Mesenteric fat pad (tissue), 1 donor: ENCODE results near the genes SCYGR8 and FBXO36.

GRCh38 chr2:226794930-226796001 lies 4.4 kb downstream of the IRS1 start:
- PRO-cap, result no peak

GRCh38 chr2:227087775-227088538 lies 76.0 kb downstream of the COL4A4 start:
- PRO-cap, result no peak

GRCh38 chr2:227413040-227413704 lies 25.4 kb upstream of the SCYGR1 start:
- PRO-cap, result no peak

DNA sequence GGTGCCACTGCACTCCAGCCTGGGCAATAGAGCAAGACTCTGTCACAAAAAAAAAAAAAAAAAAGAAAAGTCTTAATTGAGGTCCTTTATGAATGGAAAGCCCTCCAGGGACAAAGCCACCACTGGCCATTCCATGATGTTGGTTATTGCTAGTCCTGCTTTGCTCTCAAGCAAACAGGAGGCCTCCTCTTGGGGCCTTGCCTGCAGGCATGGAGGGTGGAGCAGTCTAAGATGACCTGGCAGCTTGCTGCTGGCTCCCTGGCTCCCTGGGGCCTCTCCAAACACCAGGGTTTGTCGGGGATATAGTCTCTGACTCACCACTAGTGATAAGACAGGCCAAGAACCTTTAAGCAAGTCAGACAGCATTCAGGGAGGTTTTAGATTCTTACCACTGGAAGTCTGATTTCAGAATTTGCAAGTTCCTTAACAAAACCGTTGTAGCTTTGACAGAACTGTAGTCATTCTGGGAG lies 5.8 kb upstream of the AGFG1 start:
- PRO-cap, result no peak

GRCh38 chr2:227507778-227508282 lies 35.9 kb downstream of the AGFG1 start:
- PRO-cap, result no peak

- PRO-cap, result no peak
Measured at GRCh38 chr2:227745572-227746001, at the start of gene SCYGR8. TSS of gene SCYGR8 (plus strand) at chr2:227745894.

DNA sequence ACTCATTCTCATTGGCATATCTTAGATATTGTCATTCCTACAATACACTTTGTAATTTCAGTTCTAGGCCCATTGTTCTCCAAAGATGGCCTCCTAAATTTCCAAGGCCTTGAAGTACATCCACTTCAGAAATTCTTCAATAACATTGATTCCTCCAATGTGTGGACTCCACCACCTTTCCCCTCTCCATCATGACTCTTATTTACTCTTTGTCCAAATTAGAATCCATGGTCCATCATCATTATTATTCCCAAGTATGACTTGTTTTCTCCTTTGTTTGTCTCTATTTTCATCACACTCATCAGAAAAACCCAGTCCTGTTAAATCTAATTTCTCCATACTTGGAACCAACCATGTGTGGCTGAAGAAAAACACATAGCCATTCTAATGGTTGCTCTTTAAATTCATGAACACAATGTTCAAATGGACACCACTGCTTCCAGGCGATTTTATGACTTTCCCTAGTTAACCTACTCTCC lies 131.7 kb upstream of the SPHKAP start:
- PRO-cap, result no peak

- PRO-cap, result no peak
Measured at GRCh38 chr2:229067877-229068325, 203.2 kb downstream of the PID1 start.

- PRO-cap, result no peak
Measured at GRCh38 chr2:229078138-229078676, 192.9 kb downstream of the PID1 start.

DNA sequence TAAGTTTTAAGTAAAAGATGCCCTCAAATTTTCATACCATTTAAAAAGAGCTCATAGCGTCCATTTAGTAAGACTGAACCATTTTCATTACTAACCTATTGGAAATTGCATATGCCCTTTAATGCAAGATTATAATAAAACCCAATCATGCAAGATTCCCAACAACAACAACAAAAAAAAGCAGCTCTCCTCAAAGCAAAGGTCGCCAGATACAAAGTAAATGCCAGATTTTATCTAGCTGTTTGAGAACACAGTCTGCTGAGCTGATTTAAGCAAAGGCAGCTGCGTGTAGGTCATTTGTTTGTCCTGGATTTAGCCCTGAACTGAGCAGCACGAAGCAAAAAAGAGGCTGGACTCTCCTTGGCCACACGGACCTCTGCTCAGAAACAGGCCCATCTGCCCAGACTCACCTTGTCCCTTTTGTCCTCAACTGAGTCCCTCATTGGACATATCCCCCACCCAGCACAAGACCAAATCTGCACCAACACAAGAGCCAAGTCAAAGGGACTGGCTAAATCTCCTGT lies 91.5 kb downstream of the PID1 start:
- PRO-cap, result no peak

GRCh38 chr2:229255705-229256462 lies 15.2 kb downstream of the PID1 start:
- PRO-cap, result no peak

GRCh38 chr2:229261001-229261371 lies 10.1 kb downstream of the PID1 start:
- PRO-cap, result no peak

GRCh38 chr2:229266025-229266688 lies 4.9 kb downstream of the PID1 start:
- PRO-cap, result no peak

GRCh38 chr2:229268655-229269247 lies 2.3 kb downstream of the PID1 start:
- PRO-cap, result no peak

DNA sequence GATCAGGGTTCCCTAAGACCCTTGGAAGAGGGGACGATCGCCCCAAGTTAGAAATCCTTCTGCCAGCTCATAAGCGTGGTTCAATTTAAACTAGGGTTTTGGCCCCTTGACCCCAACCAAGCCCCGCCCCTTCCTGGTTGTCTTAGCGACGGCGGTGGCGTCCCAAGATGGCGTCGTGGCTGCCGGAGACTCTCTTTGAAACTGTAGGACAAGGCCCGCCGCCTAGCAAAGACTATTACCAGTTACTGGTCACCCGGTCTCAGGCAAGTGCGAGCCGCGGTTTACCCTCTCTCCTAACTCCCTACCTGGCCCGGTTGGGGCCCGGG lies at the start of gene FBXO36:
TSS of gene FBXO36 (plus strand) at position 157 of the 326 bp plus-strand sequence.
- PRO-cap, result bidirectional peak, plus-strand start at position 145 of the sequence, minus-strand start at position 61 of the sequence

- PRO-cap, result no peak
Measured at GRCh38 chr2:230449304-230449905, 33.4 kb downstream of the SP100 start.

DNA sequence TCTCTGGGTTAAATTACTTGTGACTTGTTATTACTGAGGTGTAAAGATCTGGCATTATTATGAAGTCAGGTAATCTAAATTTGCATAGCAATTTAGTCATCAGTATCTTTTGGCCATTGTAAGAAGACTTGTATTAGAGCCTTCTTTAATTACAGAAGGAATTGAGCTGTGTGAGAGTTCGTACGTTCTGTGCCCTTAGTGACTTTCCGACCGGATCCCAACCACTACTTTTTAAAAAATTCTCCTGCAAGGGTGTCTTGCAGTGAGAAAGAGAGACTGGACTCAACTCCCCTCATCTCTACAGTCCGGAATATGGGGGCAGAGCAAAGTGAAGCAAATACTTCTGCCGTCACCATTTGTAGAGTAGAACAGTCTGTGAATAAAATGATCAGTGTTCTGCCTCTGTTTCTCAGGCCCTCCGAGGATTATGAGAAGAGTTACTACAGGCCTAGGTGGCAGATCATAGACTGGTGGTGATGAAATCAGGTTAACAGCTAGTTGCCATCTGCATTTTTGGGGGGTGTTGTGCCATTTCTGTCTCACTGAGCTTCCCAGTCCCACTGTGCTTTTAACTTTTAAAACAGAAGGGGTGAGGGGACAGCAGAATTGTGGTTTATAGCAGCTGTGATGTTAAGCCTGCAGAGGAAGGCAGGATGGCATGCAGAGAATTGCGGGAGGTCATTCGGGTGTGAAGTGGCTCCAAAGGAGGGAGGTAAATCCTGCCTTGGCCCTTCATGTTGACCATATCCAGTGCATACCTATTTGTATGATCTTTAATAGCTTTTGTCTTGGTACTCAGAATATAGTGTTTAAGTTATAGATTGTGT lies 4.8 kb downstream of the CAB39 start:
- PRO-cap, result no peak

DNA sequence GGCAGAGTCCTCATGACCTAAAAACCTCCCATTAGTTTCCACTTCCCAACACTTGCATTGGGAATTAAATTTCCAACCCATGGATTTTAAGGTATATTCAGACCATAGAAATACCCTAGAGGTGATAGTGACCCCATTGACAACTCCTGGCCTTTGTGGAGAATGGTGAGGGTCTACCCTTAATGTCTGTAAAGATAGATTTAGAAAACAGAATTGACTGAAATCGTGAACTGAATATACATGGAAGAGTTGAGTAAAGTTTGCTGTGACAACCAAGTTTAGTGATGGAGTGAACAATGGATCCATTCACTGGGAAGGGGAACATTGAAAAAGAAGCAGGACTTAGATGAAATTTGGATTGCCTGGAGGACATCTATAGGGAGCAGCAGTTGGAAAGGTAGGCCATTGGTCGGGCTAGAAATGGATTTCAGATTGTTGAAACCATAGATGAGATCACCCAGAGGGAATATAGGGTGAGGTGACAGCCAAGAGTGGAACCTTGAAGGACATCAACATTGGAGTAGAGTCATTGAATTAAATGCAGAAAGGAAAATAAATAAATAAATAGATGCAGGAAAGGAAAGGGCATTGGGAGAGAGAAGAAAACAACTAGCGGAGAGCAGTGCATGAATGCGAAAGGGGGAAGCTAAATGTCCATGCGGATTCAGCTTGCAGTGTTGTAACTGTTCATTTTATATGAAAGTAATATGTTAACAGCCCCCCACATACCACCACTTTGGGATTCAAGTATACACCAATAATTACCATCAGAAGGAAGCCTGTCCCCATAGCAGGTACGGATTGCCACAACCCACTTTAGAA lies 40.1 kb downstream of the CAB39 start:
- PRO-cap, result no peak

DNA sequence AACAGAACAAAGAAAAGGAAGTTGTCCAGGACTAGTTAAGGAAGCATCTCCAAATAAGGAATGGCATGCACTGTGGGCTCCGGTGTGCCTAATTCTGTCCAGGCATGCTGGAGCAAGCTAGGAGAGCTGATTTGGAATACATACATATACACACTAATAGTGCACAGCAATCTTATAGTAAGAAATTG lies 72.2 kb downstream of the CAB39 start:
- PRO-cap, result no peak

DNA sequence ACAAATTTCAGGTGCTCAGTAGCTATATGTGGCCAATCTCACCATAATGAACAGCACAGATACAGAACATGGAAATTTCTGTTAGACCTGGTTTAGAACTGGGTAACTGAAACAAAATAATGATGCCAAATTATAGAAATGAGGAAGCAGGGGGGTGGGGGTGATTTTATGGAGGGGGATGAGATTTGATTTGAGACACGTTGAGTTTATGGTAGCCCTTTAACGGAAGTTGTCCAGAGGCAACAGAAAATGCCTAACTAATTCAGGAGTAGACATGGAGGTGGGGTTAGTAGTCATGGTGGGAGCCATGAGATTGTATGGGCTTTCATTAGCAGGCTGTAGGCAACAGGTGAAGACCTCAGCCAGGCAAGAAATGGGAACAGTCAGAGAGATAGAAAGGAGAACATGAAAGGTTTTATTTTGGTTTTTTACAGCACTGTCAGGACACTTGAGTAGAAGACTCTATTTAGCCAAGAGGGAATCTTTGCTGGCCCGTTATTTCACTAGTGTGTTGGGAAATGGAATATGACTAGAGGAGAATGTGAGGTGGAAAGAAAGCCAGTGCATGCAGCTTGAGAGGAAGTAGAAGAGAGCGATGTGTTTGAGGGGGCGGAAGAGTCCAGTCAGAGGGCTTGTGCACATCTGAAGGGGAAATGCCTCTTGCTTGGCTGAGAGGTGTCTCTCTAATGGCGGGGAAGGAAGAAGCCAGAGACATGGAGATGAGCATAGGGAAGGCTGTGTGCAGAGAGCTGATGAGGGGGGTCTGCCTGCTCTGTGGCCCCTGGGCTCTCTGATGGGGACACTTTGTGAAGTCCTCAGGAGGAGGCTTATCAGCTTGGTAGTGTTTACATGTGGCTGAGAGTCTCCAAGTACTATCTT lies 67.1 kb upstream of the ITM2C start:
- PRO-cap, result no peak